ENCODE measurements around a stretch of chr2.

GRCh38 chr2:10708-11019, 35.6 kb downstream of the FAM110C start:
- PRO-cap: no peak
CAGE:
- cytosol, long polyA minus RNA: no peak
- cytosol, long polyA plus RNA: no peak
- long polyA plus RNA: no peak
- nucleus, long polyA minus RNA: no peak
- nucleus, long polyA plus RNA: no peak

GRCh38 chr2:45157-46164, 844 bp downstream of the FAM110C start:
- PRO-cap: no peak
CAGE:
- cytosol, long polyA minus RNA: no peak
- cytosol, long polyA plus RNA: no peak
- long polyA plus RNA: no peak
- nucleus, long polyA minus RNA: no peak
- nucleus, long polyA plus RNA: no peak

- PRO-cap: no peak
CAGE:
- cytosol, long polyA minus RNA: no peak
- cytosol, long polyA plus RNA: no peak
- long polyA plus RNA: no peak
- nucleus, long polyA minus RNA: no peak
- nucleus, long polyA plus RNA: no peak
These were observed 68.3 kb upstream of the ALKAL2 start for GRCh38 chr2:355918-356901.

DNA sequence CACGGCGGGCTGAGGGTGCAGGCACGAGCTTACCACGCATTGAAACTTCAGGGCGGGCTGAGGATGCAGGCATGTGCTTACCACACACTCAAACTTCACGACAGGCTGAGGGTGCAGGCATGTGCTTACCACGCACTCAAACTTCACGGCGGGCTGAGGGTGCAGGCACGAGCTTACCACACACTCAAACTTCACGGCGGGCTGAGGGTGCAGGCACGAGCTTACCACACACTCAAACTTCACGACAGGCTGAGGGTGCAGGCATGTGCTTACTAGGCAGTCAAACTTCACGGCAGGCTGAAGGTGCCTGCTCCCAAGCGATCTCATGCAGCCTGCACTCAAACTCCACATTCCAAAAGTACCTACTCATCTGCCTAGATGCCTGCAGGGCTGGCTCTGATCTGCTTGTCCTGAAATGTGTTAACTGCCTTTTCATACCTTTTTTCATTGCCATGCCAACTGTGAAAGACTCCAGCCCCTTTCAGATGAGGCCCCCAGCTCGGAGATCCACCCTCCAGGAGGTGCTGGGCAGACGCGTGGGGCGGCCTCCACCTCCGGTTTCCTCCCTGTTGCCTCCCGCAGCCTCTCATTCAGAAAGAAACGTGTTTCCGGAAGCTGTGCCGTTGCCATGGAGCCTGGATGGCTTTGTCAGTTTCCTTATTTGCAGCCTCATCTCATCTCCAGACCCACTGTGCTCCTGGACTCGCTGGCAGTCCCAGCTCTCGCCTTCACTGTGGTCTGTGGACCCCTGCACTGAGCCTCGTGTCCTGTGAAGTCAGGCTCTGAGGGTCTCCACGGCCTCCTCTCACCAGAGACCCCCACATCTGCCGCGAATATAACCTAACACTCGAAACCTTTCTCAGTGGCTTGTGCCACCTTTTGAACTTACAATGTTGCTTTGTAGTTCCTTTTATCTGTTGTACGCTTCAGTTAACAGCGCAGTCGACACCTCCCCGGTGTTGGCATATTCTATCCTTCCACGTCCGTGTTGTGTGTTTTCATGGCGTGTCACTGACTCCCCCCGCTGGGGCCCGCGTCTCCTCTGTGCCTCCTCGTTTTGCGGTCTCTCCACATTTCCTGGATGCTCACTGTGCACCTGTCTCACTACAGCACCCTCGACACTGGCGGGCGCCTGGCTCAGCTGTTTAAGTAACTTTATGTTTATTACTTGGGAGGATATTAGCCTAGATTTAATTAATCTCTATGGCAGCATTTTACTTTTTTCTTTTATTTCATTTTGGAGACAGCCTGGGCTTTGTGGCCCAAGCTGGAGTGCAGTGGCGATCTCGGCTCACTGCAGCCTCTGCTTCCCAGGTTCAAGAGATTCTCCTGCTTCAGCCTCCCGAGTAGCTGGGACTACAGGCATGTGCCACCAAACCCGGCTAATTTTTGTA, 106.1 kb upstream of the ALKAL2 start:
- PRO-cap: no peak
CAGE:
- cytosol, long polyA minus RNA: no peak
- cytosol, long polyA plus RNA: no peak
- long polyA plus RNA: no peak
- nucleus, long polyA minus RNA: no peak
- nucleus, long polyA plus RNA: no peak

GRCh38 chr2:443138-443728, 155.3 kb upstream of the ALKAL2 start:
- PRO-cap: no peak
CAGE:
- cytosol, long polyA minus RNA: no peak
- cytosol, long polyA plus RNA: no peak
- long polyA plus RNA: no peak
- nucleus, long polyA minus RNA: no peak
- nucleus, long polyA plus RNA: no peak

GRCh38 chr2:545609-546153, 131.5 kb downstream of the TMEM18 start:
- PRO-cap: no peak
CAGE:
- cytosol, long polyA minus RNA: no peak
- cytosol, long polyA plus RNA: no peak
- long polyA plus RNA: no peak
- nucleus, long polyA minus RNA: no peak
- nucleus, long polyA plus RNA: no peak

- PRO-cap: no peak
CAGE:
- cytosol, long polyA minus RNA: no peak
- cytosol, long polyA plus RNA: no peak
- long polyA plus RNA: no peak
- nucleus, long polyA minus RNA: no peak
- nucleus, long polyA plus RNA: no peak
These were observed 90.6 kb downstream of the TMEM18 start for GRCh38 chr2:586451-587159.

- PRO-cap: no peak
CAGE:
- cytosol, long polyA minus RNA: no peak
- cytosol, long polyA plus RNA: no peak
- long polyA plus RNA: no peak
- nucleus, long polyA minus RNA: no peak
- nucleus, long polyA plus RNA: no peak
These were observed 28.8 kb downstream of the TMEM18 start for GRCh38 chr2:648456-648680.

- PRO-cap: no peak
CAGE:
- cytosol, long polyA minus RNA: no peak
- cytosol, long polyA plus RNA: no peak
- long polyA plus RNA: no peak
- nucleus, long polyA minus RNA: no peak
- nucleus, long polyA plus RNA: no peak
These were observed 106.2 kb downstream of the SNTG2 start for GRCh38 chr2:1056790-1057321.

DNA sequence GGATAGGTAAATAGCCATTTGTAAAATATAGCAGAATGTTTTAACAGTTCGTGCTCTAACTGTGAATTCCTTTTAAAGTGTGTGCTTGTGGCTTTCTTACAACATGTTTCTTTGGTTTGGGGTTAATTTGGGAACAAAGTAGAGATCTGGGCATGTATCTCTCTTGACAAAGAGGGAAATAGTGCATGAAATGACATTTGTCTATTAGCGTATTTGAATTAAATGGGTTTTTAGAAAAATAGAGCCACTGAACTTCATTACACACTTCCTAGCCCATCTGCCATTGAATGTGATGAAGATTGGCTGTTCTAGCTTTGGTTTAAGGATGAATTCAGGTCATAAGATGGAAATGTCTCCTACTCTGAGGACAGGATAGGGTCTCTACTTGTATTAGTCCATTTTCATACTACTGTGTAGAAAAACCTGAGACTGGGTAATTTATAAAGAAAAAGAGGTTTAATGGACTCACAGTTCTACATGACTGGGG, 202.1 kb upstream of the TPO start:
- PRO-cap: no peak
CAGE:
- cytosol, long polyA minus RNA: no peak
- cytosol, long polyA plus RNA: no peak
- long polyA plus RNA: no peak
- nucleus, long polyA minus RNA: no peak
- nucleus, long polyA plus RNA: no peak

DNA sequence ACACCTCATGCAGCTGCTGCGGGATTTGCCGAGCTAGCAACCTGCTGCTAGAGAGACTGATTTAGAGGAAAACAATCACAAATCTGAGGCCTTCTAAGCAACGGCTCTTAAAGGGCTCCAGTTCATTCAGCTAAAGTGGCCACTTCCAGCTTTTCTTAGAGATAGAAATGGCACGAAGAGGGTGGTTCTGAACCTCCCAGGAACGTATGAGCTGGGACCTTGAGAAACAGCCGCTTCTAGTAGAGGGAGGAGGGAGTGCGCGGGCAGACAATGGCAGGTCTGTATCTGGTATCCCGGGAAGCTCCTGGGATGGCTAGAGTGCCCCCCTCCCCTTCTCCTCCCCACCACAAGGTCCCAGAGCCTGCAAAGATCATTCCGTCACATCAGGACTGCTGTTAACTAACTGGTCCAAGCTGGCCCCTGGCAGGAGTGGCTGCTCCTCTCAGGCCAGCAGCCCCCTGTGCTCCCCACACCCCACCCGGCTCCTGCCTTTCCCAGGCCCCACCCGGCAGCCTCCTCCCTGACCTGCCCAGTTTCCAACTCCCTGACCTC, 74.8 kb downstream of the TPO start:
- PRO-cap: no peak
CAGE:
- cytosol, long polyA minus RNA: no peak
- cytosol, long polyA plus RNA: no peak
- long polyA plus RNA: no peak
- nucleus, long polyA minus RNA: no peak
- nucleus, long polyA plus RNA: no peak

DNA sequence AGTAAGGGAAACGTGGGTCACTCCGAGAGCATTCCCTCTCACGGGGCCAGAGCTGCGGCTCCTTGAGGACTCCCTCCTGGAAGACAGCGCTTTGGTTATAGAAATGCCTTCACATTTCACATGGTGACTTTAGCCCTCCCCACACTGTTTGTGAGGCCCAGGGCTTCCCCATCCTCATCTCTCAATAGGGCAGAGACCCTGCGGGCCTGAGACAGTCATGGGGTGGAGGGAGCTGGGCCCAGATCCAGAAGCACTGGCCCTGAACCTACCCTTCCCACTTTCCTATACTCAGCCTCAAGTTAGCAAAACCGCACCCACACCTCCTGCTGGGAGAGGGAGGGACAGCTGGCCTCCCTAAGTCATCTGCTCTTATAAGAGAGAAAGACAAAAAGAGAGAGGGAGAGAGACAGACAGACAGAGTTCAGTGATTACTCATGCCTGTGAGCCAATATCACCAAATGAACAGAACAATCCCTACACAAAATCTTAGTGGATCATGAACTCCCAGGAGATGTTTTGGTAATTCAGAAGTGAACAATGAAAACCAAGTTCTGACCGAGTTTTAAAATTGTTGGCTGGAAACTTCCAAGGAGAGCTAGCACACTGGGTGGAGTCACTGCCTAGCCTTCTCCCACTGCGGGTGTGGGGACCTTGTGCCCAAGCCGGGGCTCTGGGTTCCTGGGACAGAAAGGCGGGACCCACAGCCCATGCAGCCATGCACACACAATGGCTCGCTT, 130.6 kb downstream of the PXDN start:
- PRO-cap: no peak
CAGE:
- cytosol, long polyA minus RNA: no peak
- cytosol, long polyA plus RNA: no peak
- long polyA plus RNA: no peak
- nucleus, long polyA minus RNA: no peak
- nucleus, long polyA plus RNA: no peak

DNA sequence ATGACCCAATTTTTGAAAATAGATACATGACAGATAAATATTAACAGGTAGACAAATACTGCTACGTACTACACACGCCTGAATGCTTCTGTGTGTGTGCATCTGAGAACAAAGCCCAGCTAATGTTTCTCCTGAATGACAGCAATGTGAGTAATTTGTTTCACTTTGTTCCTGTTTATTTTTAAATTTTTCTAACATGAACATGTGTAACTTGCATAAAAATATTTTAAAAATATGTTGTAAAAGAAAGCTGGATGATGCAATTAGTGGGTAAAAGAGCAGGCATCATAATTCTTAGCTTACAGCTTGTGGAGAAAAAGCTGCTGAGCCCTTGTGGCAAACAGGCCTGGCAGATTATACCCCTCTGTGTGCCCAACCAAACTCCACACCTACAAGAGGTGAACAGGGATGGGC, 14.3 kb downstream of the PXDN start:
- PRO-cap: no peak
CAGE:
- cytosol, long polyA minus RNA: no peak
- cytosol, long polyA plus RNA: no peak
- long polyA plus RNA: no peak
- nucleus, long polyA minus RNA: no peak
- nucleus, long polyA plus RNA: no peak

DNA sequence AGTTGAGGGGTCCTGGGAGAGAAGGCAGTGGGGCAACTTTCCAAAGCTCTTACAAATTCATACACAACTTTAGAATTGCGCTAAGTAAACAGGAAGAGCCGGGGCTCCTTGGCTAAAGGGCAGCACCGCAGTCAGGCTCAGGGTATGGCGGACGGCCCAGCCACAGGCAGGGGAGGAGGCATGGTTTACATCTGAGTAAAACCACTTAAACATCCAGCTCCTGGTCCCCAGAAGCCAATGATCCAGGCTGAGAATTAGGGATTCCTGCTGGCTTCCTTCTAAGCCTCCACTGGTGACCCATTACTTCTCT, 13.9 kb downstream of the PXDN start:
- PRO-cap: bidirectional peak, plus-strand start at position 140 of the sequence, minus-strand start at position 173 of the sequence
CAGE:
- cytosol, long polyA minus RNA: no peak
- cytosol, long polyA plus RNA: no peak
- long polyA plus RNA: no peak
- nucleus, long polyA minus RNA: no peak
- nucleus, long polyA plus RNA: no peak

DNA sequence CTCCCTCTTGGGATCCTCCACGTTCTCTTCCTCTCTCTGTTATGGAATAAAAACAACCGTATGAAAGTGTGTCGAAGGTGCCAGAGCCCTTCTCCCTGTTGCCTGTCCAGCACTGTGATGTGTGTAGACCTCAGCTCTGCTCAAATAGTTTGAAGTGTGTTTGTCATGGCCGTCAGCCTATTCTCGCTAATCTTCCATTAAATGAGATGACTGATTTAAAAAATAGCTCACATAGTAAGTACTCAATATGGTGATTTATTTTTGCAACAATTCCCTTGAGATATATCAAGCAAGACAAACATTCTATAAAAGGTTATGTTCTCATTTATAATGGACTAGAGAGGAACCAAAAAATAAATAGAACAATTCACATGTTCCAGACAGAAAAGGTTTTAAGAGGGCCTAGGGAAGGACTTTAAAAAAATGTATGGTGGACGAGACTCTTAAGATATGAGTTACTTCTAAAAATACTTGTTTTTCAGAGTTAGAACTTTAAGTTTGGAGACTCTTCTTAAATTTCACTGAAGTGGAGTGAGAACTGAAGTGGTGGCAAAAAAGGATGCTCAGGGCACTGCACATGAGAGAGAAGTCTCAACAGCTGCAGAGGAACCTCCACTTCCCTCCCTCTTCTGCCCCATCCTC, 84.2 kb upstream of the PXDN start:
- PRO-cap: no peak
CAGE:
- cytosol, long polyA minus RNA: no peak
- cytosol, long polyA plus RNA: no peak
- long polyA plus RNA: no peak
- nucleus, long polyA minus RNA: no peak
- nucleus, long polyA plus RNA: no peak

DNA sequence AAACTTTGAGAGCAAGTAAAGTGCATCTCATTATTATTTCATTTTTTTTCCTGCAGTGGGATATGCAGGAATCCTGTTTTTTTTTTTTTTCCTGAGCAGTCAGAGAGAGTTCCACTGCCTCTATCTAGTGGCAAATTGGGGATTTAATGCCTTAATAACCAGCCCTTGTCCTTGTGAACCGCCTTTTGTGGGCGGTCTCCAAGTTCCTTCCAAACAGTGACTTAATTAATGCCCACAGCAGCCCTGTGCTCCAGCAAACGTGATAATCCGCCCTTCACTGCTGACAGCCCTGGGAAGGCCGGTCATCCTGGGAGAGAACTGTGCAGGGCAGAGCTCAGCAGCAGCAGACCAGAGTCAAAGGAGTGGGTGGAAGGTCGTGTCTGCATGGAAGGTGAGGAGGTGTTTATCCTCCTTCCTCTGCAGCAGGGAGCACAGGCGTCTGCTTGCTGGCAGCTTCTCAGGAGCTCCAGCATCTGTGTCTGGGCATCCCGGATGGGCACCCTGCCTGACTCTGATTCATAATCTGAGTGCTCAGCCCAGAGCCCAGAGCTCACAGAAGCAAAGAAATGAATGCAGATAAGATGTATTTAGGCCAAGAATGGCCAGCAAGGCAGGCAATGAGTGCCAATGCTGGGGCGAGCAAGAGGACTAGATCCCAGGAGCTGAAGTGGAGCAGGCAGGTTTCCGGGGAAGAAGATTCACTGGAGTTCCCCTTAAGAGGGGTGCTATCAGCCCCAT, 270.0 kb upstream of the PXDN start:
- PRO-cap: no peak
CAGE:
- cytosol, long polyA minus RNA: no peak
- cytosol, long polyA plus RNA: no peak
- long polyA plus RNA: no peak
- nucleus, long polyA minus RNA: no peak
- nucleus, long polyA plus RNA: no peak

- PRO-cap: no peak
CAGE:
- cytosol, long polyA minus RNA: no peak
- cytosol, long polyA plus RNA: no peak
- long polyA plus RNA: no peak
- nucleus, long polyA minus RNA: no peak
- nucleus, long polyA plus RNA: no peak
These were observed 315.4 kb upstream of the MYT1L start for GRCh38 chr2:2646467-2646967.

- PRO-cap: no peak
CAGE:
- cytosol, long polyA minus RNA: no peak
- cytosol, long polyA plus RNA: no peak
- long polyA plus RNA: no peak
- nucleus, long polyA minus RNA: no peak
- nucleus, long polyA plus RNA: no peak
These were observed 39.8 kb downstream of the EIPR1 start for GRCh38 chr2:3337822-3338297.

DNA sequence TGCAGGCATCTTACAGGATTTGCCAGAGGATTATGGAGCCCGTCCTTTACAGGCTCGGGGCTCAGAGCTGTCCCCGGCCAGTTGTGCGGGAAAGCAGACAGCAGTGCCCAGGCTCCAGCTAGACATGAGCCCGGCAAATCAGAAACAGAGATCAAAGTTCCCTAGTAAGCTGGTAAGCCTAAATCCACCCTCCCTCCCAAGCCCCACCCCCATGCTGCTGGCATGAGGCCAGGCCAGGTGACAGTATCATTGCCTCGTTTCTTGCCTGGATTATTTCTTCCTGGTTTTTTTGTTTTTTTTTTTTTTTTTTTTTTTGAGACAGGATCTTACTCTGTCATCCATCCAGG, 38.7 kb downstream of the ADI1 start:
- PRO-cap: no peak
CAGE:
- cytosol, long polyA minus RNA: no peak
- cytosol, long polyA plus RNA: no peak
- long polyA plus RNA: no peak
- nucleus, long polyA minus RNA: no peak
- nucleus, long polyA plus RNA: no peak

GRCh38 chr2:3597000-3597977, 2.4 kb downstream of the COLEC11 start:
- PRO-cap: no peak
CAGE:
- cytosol, long polyA minus RNA: no peak
- cytosol, long polyA plus RNA: no peak
- long polyA plus RNA: no peak
- nucleus, long polyA minus RNA: no peak
- nucleus, long polyA plus RNA: no peak